ENCODE data around the genes RHBDD3 and ZMAT5.

GRCh38 chr22:28864854-28865389, 18.4 kb upstream of the ZNRF3 start:
- PRO-cap: no peak

DNA sequence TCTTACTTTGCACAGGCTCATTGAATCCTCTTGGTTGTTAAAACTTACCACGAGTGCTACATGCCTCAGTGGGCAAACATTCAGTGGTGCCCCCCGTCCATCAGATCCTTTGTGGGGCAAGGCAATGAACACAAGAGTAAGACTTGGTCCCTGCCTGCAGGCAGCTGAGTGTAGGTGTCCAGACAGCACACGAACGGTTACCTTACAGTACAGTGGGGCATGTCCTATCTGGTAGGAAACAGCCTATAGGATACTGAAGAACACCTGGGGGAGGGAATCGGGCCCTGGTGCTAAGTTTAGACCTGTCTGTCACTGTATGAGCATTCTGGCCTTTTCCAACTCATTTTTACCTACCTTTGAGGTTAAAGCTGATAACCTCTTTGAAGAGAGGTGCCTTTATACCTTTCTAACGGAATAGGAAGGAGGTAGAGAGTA, 8.8 kb downstream of the ZNRF3 start:
- PRO-cap: no peak

- PRO-cap: unidirectional peak, minus-strand start at chr22:29154586
These were observed 51.2 kb upstream of the EMID1 start for GRCh38 chr22:29154361-29154947.

DNA sequence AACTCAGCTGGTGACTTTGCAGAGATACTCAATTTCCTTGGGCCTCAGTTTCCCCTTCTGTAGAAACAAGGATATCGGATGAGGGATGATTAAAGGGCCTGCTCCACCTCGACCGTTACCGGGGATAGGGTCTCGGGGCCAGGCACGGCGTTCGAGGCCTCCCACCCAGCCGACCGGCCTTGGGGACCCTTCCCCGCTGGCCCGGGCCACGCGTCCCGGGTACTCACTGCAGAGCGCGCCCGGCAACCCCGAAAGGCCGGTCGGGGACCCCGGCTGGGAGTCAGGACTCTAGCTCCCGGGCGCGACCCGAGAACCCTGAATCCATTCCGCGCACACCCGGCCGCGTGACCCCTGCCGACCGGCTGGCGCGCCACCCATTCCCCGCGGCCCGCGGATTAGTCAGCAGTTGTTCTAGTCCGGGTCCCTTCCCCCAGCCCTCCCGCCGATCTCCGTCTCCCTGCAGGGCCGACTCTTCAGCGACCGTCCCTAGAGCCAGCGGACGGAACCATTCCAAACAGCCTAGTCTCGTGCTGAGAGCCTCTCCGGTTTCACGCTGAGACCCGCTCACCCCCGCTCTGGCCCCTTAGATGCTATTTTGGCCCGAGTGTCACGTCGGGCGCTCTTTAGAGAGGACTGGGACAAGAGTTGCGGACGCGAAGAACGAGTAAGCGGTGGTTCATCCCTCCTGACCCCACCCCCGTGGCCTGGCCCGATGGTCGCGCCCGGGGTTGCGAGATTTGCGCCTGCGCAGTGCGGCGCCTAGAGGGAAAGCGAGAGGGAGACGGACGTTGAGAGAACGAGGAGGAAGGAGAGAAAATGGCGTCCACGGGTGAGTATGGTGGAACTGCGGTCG, at the start of gene RHBDD3:
Gene RHBDD3, minus strand, starts transcription at position 461 of the 853 bp plus-strand sequence.
- PRO-cap: bidirectional peak, plus-strand start at position 405 of the sequence, minus-strand start at position 317 of the sequence; bidirectional peak, plus-strand start at position 762 of the sequence, minus-strand start at position 701 of the sequence

GRCh38 chr22:29307962-29308824, 1.7 kb downstream of the GAS2L1 start:
- PRO-cap: no peak

DNA sequence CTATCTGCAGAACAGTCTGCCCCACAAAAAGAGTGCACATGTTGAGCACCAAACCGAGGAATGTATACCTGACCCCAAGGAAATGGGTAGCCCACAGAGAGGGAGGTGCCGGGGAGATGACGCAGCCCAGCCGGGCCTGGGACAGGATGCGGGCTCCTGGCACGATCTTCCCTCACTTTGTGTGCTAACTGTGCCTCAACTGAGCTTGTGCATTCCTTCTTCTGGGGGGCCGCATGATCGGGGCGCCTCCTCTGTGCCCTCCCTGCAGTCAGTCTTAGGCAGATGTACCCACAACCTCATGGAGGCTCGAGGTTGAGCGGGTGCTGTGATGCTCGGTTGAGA, 2.3 kb downstream of the GAS2L1 start:
- PRO-cap: no peak

- PRO-cap: unidirectional peak, plus-strand start at chr22:29310599
These were observed 4.0 kb downstream of the GAS2L1 start for GRCh38 chr22:29310544-29310840.

- PRO-cap: no peak
These were observed 8.0 kb downstream of the AP1B1 start for GRCh38 chr22:29380216-29381017.

GRCh38 chr22:29702805-29703637, 16.8 kb upstream of the CABP7 start:
- PRO-cap: unidirectional peak, plus-strand start at chr22:29703174

GRCh38 chr22:29750702-29751040, 16.1 kb downstream of the ZMAT5 start:
- PRO-cap: no peak

DNA sequence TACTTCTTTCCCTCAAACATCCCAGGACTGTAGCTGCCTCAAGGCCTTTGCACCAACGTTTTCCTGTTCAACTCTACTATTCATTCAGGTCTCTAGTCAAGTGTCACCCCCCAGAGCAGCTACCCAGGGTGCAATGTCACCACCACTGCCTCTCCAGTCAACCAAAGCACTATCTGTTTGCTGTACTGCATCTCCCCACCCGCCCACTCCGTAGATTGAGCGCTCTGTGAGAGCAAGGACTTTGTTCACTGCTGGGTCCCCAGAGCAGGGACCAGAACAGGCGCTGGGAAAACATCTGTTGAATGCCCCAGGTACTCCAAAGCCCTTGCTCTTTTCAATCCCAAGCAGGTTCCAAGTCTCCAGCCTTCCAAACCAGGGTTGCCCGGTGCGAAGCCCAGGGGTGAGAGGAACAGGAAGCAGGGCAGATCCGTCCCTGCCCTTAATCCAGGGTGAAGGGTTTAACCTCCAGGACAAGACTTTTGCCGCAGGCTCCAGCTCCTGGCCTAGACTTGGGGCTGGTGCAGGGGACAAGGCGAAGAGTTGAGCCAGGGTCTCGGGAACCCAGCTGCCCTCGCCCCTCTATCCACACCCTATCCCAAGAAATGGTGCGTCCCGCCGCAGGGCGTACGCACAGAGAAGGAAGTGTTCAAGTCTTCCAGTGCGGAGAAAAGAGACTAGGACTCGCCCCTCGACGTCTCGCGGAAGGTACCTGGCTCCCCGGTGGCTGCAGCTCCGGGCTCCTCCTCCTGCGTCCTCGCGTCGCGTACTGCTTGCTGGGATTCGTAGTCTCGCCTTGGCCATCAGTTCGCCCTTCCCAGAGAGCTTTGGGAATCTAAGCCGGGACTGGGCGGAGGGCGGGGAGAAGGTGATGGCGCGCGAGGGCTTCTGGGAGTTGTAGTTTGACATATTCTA, at the start of gene ZMAT5:
Gene ZMAT5, minus strand, starts transcription at position 768 of the 912 bp plus-strand sequence.
- PRO-cap: bidirectional peak, plus-strand start at position 206 of the sequence, minus-strand start at position 207 of the sequence; unidirectional peak, minus-strand start at position 446 of the sequence; bidirectional peak, plus-strand start outside the sequence, minus-strand start at position 698 of the sequence

DNA sequence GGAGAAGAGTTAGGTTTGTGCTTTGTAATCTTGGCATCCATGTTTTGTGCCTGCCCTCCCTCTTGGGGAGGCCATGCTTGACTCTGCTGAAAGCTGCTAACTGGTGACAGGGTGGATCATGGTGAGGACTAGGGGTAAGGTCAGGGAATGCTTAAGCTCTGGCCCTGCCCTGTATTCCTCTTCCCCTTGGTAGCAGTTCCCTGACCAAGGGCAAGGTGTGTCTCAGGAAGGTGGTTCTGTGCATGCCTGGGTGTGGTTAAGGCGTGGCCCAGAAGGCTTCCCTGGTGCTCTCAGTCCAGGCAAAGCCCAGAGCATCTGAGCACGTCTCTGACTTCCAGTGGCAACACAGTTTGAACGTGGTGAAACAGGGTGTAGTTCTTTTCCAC, 53.2 kb upstream of the HORMAD2 start:
- PRO-cap: bidirectional peak, plus-strand start at position 293 of the sequence, minus-strand start at position 123 of the sequence

DNA sequence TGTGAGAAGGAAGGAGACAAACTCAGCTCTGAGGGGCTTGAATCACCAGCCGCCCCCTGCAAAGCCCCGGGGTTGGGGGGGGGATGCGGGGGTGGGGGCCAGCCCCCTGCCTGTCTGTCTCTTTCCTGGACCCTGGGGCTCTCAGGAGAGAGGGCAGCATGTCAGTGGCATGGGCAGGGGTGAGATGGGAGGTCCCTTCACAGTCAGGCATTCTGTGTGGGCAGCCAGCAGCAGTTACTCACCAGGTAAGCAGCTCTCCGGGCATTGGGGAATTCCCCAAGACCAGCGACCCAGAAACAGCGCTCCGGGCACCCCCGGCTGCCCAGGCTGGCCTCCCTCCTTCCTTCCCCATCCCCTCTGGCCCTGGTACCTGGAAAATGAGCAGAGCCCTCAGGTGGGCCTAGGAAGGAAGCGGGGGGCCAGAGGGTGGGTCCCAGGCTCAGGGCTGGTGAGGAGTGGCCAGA, 4.2 kb upstream of the LIF start:
- PRO-cap: no peak

DNA sequence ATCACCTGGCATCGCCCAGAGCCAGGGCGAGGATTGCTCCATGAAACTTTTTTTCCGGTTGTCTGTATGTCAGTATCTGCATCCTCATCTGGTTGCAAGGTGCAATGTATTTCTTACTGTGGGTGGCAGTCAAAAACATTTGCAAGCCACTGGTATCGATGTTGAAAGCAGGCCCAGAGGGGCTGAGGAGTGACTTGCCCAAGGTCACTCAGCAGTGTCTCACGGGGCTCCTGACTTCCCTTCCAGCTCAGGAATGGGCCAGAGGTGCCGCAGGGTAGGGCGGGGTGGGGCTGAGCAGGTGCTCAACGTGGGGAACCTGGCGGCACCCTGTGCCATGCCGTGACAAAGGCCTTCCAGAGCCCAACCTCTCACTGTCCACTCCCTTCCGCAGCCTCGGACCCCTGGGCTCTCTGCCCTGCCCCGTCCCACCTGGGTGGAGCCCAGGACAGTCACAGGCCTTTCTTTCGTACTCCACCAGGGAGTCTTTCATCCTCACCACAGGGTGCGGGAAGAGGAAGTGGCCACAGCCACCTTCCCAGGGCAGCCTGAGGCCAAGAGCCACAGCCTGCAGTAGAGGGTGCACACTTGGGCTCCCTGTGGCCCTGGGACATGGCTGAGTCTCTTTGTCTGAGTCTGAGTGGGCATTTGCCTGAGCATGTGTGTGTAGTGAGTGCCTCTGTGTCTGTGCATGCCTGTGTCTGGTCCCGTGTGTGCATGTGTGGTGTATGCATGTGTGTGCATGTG, 5.9 kb upstream of the LIF start:
- PRO-cap: bidirectional peak, plus-strand start at position 250 of the sequence, minus-strand start at position 216 of the sequence; bidirectional peak, plus-strand start at position 500 of the sequence, minus-strand start at position 373 of the sequence

- PRO-cap: no peak
These were observed 3.8 kb downstream of the OSM start for GRCh38 chr22:30262770-30263273.

GRCh38 chr22:30309791-30310427, 16.8 kb downstream of the TBC1D10A start:
- PRO-cap: no peak

GRCh38 chr22:30324953-30325623, 1.7 kb downstream of the TBC1D10A start:
- PRO-cap: bidirectional peak, plus-strand start at chr22:30325383, minus-strand start at chr22:30325188

DNA sequence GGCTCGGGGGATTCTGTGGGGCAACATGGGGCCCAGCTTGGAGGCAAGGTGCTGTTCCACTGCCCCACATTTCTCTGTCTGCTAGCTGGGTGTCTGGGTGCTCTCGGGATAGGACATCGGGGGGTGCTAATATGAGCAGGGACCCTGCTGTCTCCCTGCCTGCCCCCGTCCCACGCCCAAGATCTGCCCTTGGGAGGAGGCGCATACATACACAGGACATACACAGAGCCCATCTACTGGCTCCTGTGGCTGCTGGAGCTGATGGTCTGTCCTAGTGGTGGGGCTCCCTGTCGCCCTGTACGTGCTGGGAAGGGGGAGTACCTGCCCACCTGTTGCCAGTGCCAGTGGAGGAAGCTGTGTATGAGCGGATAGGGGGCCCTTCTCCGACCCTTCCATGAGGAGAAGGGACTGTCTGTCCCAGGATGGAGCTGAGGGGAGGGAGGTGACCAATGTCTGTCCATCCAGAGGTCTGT, 1.1 kb downstream of the TBC1D10A start:
- PRO-cap: no peak

GRCh38 chr22:30344883-30345445, 11.7 kb downstream of the SF3A1 start:
- PRO-cap: no peak

DNA sequence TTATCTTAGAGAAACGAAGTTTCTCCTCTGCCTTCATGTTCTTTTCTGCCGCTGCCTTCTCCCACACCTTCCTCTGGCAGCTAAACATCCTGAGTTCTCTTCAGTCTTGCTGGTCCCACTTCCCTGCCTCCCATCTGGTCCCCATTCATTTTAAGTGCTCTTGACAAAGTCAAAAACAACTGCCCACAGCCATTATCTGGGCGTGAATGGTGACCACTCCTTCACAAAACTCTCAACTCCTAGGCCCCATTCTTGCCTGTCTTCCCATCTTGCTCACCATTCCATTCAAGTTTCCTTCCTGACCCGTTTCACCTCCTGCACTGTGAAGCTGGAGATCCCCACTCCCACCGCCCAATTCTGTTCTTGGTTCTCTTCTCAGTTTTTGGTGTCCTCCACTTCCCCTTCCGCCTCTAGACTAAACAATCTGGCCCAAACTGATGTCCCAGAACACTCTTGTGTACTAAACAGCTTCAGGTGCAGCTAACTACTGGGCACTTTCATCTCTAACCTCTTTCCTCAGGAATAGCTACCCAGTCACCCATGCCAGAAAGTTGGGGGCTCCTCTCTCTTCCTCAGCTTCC, 2.4 kb downstream of the SF3A1 start:
- PRO-cap: no peak

Data from rectum (tissue), 1 donor.